Amniotic epithelial cell (primary cell): ENCODE measurements around the gene MBD3L3.

DNA sequence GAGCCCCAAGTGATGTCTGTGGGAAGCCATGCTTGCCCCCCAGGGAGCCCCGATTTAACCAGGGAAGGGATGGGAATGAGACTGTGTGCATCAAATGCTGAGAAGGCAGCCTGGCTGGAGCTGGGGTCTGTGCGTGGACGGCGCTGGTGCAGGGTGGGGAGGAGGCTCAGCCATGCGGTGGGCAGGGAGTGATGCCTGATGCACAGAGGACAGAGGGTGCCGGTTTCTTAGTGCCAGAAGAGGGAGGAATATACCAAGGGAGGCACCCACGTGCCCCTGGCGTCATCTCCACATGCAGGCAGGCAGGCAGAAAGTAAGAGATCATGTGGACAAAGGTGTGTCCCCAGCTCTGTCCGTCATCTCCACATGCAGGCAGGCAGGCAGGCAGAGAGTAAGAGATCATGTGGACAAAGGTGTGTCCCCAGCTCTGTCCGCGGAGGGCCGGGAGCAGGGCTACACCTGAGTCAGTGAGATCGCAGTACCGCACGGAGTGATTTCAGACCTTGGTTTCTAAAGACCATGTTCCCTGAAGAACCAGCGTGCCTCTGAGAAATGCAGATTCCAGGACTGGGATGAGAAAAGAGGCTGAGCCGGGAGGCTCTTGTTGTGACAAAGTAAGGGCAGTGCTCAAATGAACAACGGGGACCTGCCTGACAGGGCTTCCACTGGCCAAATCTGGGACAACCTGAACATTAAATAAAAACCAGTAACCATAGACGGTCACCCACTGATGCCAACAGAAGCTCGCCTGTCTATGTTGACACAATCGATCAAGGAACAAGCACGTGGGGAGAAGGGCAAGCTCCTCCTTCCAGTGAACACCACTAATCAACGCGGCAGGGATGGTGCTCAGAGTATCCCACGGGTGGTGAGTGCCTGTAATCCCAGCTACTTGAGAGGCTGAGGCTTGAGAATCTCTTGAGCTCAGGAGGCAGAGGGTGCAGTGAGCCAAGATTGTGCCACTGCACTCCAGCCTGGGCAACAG lies 22.3 kb downstream of the CAPS start:
- RRBS, result no CpG with 5 or more reads among the region's 25 CpGs

GRCh38 chr19:5974608-5975490 lies 3.1 kb downstream of the RANBP3 start:
- RRBS, result no CpG with 5 or more reads among the region's 14 CpGs

DNA sequence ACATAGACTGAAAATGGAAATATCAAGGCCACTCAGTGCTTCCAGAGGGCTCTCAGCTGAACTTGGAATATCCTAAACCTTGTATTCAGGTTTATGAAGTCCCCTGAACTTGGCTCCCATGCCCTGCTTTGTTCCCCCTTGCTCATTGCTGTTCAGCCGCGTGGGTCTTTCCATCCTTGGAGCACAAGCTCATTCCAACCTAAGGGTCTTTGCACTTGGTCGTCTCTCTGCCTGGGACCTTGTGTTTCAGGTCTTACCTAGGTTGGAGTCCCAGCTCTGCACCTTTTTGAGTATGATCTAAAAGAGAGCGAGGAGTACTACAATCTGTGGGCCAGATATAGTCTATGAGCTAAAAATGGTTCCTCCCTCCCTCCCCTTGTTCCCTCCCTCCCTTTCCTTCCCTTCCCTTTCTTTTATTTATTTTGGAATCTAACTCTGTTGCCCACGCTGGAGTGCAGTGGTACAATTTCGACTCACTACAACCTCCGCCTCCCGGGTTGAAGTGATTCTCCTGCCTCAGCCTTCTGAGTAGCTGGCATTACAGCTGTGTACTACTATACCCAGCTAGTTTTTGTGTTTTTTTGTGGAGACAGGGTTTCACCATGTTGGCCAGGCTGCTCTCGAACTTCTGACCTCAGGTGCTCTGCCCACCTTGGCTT lies 1.7 kb upstream of the RANBP3 start:
- RRBS, result no CpG with 5 or more reads among the region's 9 CpGs

GRCh38 chr19:6075021-6075601 lies 35.2 kb downstream of the RFX2 start:
- RRBS, result no CpG with 5 or more reads among the region's 6 CpGs

GRCh38 chr19:6099132-6100121 lies 10.9 kb downstream of the RFX2 start:
- RRBS, result no CpG with 5 or more reads among the region's 10 CpGs

DNA sequence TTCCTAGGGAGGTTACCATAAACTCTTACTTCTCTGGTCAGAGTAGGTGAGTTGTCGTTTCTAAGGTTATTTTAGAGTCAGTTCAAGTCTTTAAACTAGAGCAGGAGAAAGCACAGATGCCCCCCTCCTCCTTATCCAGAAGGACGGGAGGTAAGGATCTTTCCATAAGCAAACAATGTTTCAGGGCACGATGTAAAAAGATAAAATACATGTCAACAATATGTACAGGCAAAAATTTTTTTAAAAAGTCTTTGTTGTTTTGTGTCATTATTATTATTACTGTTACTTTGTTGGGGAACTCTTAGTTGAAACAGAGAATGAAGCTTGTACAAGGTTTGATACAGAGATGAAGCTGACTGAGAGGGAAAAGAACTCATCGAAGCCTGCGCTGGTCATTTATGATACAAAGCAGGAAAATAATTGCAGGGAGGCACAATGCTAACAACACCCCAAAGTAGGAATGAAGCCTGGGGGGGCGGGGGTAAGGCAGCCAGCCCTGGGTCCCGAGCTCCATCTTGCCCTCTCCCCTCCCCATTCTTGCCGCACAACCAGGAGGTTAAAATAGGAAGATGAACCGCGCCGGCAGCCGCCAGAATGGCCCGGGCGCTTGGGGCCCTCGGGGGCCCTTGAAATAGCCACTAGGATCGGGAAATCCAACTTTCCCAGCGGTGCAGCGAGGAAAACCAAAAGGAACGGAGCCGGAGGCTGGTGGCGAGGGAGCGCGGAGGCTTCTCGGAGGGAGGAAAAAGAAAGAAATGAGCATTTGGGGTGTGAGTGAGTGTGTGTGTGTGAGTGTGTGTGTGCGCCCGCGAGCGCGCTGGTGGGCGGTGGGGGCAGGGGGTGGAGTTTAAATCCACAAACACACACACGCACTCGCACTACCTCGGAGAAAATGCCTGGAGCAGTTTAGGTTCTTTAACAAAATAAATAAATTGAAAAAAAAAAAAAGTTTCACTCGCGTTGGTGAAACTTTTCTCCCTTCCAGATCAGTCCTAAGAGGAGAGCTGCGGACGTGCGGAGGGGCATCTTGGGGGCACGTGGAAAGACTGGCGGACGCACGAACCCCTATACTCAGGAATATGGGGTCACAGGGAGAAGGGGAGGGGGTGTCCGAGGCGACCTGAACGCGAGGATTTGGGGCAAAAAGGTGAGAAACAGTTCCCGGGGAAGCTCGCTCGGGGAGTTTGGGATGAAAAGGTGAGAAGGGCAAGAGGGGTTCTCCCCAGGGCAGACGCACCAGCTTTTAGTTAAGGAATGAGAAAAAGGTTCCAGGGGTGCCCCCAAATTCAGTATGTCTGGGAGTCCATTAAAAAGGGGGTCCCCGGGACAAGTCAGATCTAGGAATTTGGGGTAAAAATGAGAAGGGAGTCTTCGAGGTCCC lies 1.6 kb downstream of the RFX2 start:
- RRBS, result 0% methylated on average over 3 of the region's 52 CpGs

DNA sequence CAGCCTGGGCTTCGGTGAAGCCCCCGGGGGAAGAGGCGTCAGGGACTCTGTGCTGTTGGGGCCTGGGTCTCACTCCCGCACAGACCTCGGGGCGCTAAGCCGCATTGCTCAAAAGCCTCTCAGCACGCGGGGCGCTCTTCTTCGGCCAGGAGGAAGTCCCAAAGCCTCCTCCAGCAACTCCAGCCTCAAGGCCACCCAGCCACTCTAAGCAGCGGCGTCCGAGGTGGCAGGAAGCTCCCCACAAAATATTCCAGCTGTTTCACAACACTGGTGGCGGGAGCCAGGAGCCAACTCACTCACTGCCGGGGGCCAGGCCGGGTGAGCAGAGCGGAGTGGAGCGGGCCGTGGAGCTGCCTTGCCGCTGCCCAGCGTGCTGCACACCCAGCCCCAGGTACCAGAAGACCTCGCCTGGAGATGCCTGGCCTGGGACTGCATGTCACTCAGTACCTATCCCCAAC lies 59.5 kb downstream of the MLLT1 start:
- RRBS, result no CpG with 5 or more reads among the region's 23 CpGs

DNA sequence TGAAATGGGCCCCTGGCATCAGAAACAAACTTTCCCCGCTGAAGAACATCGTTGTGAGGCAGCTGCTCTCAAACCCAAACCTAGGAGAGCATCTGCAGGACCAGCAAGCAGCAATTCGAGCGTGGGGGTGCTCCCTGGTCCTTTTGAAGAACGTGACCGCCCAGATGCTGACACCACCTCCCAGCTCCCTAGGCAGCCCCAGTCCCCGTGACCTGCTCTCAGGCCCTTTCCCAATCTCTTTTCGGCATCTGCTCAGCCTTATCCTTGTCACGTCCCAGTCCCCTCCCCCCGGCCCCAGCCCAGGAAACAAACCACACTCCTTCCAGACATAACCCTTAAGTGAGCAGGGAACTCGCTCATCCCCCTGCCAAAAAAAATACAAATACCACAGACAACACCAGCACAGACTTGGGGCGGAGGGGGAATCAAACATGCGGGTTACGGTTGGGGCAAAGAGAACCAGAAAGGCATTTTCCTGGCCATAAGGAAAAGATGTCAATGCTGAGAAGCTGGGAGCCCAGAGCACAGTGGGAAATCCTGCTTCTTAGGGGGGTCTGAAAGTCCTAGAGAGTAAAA lies 3.3 kb downstream of the MLLT1 start:
- RRBS, result no CpG with 5 or more reads among the region's 14 CpGs

GRCh38 chr19:6440440-6441038 lies 7.0 kb upstream of the SLC25A41 start:
- RRBS, result no CpG with 5 or more reads among the region's 8 CpGs

DNA sequence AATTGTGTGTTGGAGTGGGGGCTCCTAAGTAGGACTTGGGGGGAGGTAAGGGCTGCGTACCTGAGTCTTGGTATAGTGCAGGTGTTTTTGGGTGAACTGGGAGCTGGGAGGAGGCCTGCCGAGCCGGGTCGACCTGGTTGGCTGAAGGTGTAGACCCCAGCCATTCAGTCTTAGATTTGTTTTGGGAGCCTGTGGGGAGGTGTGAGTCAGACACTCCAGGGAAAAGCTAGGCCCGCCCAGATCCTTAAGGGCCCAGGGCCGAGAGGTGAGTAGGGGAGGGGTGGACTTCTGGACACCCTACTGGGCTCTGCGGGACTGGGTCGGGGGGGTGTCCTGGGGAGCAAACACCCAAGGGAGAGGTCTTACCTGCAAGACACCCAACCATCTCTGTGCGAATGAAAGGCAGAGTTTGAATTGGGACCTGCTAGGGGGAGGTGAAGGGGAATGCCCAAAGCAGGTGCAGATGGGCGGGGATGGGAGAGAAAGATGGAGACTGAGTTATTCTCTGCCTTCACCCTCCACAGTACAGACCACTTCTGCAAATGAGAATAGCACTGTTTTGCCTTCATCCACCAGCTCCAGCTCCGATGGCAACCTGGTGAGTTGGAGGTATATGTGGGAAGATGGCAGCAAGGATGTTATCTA lies 1.1 kb downstream of the CRB3 start:
- RRBS, result no CpG with 5 or more reads among the region's 11 CpGs

GRCh38 chr19:6466727-6467323 lies 2.8 kb downstream of the CRB3 start:
- RRBS, result no CpG with 5 or more reads among the region's 8 CpGs

GRCh38 chr19:6475286-6475902 lies 6.2 kb downstream of the DENND1C start:
- RRBS, result 14% methylated on average over 9 of the region's 43 CpGs

- RRBS, result no CpG with 5 or more reads among the region's 8 CpGs
Observed at GRCh38 chr19:6519189-6519628, 11.6 kb upstream of the TNFSF9 start.

DNA sequence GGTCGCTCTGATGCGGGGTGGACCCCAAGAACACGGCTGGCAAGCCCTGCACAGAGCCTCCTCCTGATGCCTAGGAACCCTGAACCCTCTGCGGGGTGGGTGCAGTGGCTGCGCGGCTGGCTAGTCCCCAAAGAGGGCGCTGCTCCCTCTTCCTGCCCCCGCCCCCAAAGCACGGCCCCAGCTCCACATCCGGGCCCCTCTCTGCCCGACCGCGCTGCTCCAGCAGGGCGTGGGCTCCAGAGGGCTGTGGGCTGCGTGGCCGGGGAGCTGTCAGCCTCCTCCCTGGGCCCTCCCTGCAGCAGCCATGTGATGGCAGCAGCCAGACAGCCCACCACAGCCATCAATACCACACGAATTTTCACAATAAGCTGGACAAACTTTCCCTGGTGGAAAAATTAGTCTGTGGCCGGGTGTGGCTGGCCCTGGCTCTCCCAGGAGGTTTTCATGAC lies 21.1 kb downstream of the TNFSF9 start:
- RRBS, result 9% methylated on average over 7 of the region's 18 CpGs

DNA sequence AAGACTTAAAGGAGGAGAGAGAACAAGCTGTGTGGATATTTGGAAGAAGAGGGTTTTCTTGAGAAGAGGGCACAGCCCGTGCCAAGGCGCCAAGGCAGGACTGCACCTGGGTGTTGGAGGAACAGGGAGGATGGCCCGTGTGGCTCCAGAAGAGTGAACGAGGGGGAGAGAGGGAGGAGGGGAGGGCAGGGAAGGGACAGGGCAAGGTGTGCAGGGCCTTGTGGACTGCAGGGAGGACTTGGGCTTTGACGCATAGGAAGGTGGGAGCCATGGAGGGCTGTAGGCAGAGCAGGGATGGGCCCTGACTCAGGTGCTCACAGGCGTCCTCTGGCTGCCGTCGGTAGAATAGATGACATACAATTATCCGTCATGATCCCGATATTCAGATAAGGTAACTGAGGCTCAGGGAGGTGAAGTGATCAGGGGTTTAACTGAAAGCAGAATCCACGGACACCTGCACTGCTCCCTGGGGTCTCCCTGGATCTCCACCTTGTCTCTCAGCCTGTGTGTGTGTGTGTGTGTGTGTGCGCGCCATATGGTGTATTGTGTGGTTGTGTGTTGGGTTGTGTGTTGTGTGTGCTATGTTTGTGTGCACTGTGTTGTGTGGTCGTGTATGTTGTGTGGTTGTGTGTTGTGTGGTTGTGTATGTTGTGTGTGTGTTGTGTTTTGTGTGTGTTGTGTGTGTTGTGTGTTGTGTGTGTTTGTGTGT lies 3.4 kb downstream of the C3 start:
- RRBS, result no CpG with 5 or more reads among the region's 14 CpGs

GRCh38 chr19:6745864-6746758 lies 6.6 kb downstream of the TRIP10 start:
- RRBS, result 88% methylated on average over 5 of the region's 39 CpGs

DNA sequence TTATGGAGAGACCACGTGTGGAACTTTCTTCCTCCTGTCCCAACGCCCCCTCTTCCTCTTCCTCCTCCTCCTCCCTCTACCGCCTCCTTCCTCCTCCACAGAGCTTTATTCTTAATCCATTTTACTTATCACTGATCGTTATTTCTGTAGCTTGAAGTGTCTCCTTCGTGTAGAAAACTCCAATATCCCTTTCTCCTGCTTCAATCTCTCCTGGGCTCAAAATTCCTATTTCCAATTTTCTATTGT lies 53.5 kb downstream of the MBD3L2B start:
- RRBS, result no CpG with 5 or more reads among the region's 5 CpGs

DNA sequence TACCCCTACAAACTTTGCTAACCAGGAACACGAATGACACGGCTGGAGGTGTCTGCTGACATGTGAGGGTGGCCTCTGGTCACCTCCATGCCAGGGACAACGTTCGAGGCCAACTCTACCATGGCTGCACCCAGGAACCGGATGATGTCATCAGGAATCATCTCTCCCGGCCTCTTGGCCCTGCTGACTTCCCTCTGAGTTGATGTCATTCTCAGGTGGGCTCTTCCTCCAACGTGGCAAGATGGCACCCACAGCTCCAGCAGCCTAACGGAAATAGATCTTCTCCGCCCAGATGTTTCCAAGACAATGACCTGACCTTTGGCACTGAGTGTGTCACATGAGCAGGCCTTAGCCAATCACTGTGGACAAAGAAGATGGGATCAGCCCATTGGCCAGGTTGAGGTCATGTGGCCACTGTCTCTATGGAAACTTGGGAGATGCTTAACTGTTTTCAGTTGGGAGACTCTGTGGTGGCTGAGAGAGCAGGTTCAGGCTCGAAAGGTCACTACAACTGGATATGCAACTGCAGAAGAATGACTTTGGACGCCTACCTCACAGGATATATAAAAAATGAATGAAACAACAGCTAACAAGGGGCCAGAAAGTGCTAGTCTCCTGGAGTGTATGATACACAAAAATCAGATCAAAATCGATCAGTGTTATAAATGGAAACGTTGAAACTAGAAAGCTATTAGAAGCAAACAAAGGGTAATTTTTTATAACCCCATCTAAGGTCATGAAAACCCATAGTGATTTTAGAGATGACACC lies 14.9 kb downstream of the MBD3L2B start:
- RRBS, result no CpG with 5 or more reads among the region's 13 CpGs

DNA sequence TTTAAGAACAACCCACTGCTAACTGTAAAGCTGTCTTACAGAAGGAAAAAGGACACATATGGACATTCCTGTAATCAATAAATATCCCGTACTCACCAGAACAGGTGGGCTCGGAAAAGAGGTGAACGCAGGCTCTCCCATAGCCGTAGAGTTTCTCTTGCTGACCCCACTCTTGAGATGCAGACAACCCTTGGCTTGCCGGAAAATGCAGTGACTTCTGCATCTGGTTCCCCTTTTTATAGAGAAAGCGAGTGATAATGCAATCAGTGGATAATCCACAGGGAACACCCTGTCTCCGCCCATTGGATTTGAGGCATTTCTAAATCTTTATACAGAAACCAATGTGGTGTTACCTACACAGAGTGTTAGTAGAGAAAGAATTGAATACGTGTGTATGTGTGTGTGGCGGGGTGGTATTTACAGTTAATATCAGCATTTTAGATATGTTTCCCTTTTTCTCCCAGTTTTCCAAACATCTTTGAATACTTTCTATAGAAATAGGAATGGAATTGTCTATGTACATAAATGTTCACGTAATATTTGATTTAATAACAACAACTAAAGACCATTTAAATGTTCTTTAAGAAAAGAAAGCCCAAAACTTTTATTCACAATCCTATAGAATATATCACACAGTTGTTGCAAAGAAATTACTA lies at the start of gene MBD3L3:
Gene MBD3L3, minus strand, starts transcription at position 212 of the 656 bp plus-strand sequence.
- RRBS, result no CpG with 5 or more reads among the region's 10 CpGs

- RRBS, result no CpG with 5 or more reads among the region's 12 CpGs
Observed at GRCh38 chr19:7192200-7193106, 101.8 kb downstream of the INSR start.